ENCODE results near the gene CAMK2D.

DNA sequence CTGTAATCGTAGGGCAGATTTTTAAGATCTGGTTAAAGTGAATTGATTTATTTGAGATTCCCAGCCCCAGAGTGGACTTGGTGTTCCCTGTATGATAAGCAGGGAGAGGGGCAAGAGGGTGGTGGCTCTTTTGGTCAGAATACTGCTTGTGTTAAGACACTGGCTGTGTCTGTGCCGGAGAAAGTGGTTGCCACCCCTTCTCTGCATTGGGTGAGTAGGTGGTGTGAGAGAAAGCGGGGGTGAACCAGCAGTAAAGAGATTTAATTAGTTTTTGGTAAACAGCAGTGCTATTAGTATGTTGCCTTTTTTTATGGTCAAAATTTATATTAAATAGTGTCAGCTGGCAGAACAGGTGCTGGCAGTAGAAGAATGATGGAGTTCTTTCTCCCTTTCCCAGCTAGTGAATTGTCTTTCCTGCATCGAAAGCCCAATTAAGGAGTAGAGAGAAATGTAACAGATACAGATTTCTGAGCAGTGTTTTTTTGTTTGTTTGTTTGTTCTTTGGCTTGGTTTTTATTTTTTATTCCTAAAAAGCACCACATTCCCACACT lies 181.6 kb downstream of the LARP7 start:
- PRO-cap = no peak

DNA sequence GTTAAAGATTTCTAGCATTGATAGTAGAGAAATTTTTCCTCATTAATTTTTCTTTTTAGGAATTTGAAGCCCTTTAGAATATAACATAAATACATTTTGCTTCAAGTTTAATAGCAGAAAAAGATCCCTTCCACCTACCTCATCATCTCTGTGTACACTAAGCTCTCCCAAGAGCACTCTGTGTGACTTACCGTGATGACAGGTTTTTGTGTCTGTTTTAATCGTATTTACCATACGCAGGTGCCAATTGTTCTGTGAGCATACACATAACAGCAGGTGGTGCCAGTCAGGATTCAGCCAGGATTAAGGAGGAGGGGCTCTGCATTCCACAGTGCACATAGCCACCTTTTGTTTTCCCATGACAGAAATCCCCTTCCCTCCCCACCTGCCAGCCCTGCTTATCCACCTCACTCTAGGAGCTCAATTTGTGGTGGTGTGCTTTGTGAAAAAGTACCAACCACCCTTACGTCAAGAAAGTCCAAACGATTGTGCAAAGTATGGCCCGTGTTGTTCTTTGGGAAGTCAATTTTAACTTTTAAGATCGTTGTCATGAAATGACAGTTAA lies 14.8 kb downstream of the ANK2 start:
- PRO-cap = bidirectional peak, plus-strand start at position 423 of the sequence, minus-strand start at position 159 of the sequence

- PRO-cap = no peak
These were observed 98.2 kb downstream of the ANK2 start for GRCh38 chr4:113147519-113148199.

GRCh38 chr4:113291510-113291921 lies 242.1 kb downstream of the ANK2 start:
- PRO-cap = no peak

- PRO-cap = no peak
These were observed 267.4 kb downstream of the ANK2 start for GRCh38 chr4:113316664-113317504.

GRCh38 chr4:113332852-113333282 lies 283.4 kb downstream of the ANK2 start:
- PRO-cap = no peak

GRCh38 chr4:113658392-113659038 lies 103.0 kb downstream of the CAMK2D start:
- PRO-cap = no peak

DNA sequence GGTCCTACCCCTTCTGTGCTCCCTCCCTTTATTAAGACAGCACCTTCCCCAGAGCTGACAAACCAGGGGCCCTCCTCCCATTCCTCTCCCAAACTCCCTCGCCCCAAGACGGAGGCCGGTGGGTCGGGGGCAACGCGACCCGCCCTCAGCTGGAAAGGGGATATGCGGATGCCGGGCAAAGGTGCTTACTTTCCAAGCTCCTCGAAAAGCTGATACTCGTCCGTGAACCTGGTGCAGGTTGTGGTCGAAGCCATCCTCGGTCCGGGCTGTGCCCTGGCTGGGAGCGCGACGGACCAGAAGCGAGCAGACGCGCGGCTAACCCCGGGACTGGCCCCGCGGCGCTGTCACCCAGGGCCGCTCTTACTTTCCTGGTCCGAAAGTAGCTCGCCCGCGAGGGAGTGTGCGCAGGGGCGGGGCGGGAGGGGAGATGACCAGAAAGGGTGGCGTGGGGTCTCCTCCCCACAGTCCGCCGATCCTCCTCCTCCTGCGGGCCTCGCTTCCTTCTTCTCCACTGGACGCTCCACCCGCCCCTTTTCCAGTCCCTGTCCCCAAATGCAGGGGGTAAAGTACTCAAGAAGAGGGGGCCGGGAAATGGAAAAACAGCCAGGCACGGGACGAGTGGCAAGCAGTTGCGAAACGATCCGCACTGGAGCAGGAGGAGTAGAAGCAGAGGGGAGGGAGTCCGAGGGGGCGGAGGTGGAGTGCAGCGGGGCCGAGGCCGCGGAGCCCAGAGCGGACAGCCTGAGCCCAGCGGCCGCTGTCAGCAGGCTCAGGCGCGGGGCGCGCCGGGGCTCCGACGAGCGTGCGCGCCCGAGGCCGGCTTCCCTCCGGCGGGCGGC lies 504 bp downstream of the CAMK2D start:
- PRO-cap = unidirectional peak, plus-strand start at position 624 of the sequence

DNA sequence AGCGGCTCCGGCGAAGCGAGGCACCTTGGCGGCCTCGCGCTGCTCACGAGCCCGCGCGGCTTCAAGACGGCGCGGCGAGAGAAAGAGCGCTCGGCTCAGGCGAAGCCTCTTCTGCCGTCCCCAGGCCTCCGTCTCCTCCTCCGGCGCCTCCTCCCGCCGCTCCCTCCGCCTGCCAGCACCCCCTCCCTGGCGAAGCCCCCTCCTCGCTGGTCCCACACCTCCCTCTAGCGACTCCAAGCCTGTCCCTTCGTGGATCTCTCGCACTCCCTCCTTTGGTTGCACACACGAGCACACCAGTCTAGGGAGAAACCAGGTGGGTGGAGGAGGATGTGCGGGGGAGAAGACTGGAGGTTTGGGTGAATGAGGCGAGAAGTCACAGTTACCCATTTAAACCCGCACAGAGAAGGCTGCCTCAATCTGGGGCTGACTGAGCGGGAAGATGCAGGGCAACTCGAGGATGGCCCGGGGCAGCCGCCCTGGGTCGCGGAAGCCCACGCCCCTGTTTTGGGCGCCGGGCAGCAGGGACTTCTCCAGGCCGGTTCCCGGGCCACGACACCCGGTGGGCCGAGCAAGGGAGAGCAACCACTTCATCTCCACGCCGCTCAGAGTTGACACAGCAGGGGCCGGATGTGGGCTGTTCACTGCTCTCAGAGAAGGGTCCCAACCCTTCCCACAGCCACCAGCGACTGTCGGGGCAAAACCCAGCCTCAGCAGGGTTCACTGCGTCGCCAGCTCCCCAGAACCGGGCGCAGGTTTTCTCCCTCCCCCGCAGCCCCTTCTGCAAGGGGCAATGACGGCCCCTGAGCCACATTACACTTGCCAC lies at the start of gene CAMK2D:
CAMK2D (minus strand) TSS at position 85 of the 823 bp plus-strand sequence.
- PRO-cap = bidirectional peak, plus-strand start at position 415 of the sequence, minus-strand start at position 109 of the sequence; bidirectional peak, plus-strand start at position 555 of the sequence, minus-strand start at position 610 of the sequence; bidirectional peak, plus-strand start at position 716 of the sequence, minus-strand start at position 691 of the sequence; unidirectional peak, minus-strand start at position 792 of the sequence

GRCh38 chr4:114494166-114494715 lies 104.4 kb upstream of the UGT8 start:
- PRO-cap = unidirectional peak, minus-strand start at chr4:114494410

- PRO-cap = no peak
These were observed 60.8 kb downstream of the METTL14 start for GRCh38 chr4:118745892-118746495.

DNA sequence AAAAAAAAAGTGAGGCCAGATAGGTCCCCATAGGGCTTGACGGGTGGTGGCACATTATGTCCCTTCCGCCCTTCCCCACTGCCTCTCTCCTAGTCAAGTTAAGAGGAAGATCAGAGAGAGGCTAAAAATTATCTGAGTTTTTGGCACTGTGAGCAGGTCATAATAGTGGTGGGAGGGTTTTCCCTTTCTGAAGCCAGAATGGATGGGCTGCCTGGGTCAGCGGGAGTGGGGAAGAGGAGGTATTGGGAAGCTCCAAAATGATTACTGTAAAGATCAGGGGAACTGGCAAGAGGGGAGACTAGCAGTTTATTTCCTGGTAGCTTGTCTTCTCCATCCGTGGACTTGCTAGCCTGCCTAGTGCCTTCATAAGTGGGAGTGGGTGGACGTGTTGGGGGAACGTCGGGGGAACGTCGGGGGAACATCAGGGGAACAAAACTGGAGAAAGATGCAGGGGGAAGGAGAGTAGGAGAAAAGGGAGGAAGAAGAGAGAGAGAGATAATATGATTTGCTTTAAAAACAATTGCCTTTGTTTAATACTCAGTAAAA lies 5.6 kb downstream of the SYNPO2 start:
- PRO-cap = no peak

GRCh38 chr4:118938823-118939927 lies 50.5 kb downstream of the SYNPO2 start:
- PRO-cap = no peak

DNA sequence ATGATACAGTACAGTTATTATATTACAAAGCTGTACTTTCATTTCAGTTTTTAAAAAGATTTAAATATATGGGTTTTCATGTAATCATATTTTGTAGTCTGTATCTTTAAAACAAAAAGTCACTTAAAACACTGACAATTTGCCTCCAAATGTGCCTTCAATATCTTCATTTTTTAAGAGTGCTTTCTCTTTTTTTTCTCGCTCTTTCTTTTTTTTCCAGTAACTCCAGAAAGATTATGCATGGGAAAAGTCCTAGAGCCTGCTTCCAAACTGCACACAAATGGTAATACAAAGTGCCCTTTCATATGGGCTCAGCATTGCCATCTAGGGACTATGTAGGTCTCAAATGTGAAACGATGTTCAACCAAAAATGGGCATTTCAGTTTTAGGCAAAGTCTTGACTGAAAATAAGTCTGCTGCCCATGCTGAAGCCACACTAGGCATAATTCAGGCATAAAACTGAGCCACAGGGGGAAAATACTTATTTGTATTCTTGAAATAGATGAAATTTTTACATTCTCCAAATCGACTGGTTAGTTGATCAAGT lies 65.5 kb downstream of the SYNPO2 start:
- PRO-cap = no peak

- PRO-cap = no peak
These were observed 79.4 kb downstream of the SYNPO2 start for GRCh38 chr4:118967787-118968742.

GRCh38 chr4:118991763-118992538 lies 103.3 kb downstream of the SYNPO2 start:
- PRO-cap = no peak

- PRO-cap = no peak
These were observed 102.3 kb upstream of the MYOZ2 start for GRCh38 chr4:119033137-119033867.

DNA sequence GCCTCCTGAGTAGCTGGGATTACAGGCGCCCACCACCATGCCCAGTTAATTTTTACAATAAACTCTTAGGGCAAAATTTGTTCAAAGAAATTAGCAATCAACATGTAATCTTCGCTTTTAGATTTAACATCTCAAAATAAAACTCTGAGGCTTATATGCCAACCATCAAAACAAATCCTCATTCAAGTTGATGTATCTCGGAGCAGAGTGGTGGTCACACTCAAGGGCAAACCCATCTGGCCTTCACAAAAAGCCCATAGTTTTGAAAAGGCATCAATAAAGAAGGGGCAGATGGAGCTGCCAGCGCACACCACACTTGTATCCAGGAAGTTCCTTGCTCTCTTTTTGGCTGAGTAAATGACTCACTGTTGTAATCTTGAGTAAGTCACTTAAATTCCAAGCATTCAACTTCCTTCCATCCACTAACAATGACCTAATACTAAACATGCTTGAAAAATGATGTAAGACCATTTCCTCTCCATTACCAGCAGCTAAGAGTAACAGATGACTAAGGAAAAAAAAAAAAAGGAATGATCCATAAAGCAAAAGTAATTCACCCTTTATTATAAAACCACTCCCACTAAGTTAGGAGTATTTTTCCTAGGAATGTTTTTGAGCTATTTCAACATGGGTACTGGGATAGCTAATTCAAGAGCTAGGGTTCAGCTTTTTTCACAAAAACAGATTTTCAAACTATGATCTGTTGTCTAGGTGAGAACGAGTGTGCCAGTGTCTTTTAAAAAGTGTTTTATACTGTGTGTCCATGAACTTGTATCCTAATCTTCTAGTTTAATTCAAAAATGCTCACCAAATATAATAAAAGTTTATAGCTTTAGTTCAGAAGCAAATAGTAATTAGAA lies 32.3 kb upstream of the MYOZ2 start:
- PRO-cap = unidirectional peak, minus-strand start at position 355 of the sequence

GRCh38 chr4:119209059-119209421 lies 3.5 kb upstream of the USP53 start:
- PRO-cap = no peak

DNA sequence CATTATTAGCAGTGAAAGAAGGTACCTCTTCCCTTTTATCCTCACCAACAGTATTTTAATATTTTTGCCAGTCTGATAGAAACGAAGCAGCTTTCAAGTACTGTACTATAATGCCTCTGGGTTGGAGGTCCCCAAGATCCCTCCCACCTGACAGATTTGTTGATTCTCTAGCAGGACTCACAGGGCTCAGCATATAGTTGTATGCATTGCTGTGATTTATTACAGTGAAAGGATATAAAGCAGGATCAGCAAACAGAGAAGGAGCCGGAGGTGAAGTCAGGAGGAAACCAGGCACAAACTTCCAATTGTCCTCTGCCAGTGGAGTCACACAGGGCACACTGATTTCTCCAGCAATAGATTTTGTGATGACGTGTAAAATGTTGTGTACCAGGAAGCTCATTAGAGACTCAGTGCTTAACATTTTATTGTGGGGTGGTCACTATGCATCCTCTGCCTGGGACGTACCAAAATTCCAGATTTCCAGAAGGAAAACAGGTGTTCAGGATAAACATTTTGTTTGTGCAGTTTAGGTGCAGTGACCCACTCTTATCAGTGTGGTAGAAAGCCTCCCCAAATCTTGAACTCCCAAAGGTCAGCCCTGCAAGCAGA lies 19.0 kb downstream of the USP53 start:
- PRO-cap = no peak